ENCODE measurements around the genes HSPB7 and SZRD1.

DNA sequence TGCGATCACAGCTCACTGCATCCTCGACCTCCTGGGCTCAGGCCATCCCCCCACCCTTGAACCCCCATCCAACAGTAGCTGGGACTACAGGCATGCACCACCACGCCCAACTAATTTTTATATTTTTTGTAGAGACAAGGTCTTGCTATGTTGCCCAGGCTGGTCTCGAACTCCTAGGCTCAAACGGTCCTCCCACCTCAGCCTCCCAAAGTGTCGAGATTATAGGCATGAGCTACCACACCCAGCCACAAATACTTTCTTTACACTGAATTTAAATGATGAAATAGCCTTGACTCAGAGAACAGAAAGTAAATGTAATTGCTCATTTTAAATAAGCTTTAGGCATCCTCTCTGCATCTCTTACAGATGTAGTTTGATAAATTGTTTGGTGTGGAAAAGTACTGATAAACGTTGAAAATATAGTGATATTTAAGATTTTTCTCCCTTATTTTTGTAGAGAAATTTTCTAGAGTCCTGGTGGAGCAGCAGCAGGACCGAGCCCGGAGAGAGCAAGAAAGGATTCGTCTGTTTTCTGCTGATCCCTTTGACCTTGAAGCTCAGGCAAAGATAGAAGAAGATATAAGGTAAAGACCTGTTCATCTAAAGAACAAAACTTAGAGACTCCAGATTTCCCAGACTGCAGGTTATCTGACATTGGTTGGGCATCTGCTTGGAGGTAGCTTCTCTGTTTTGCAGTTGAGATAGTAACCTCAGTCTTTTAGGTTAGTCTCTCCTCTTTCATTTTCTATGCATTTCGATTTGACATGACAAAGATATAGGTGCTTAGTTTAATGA is 15.9 kb downstream of the DDI2 start:
- RAMPAGE, long total RNA: no peak
- RRBS: no CpG with 5 or more reads among the region's 11 CpGs

DNA sequence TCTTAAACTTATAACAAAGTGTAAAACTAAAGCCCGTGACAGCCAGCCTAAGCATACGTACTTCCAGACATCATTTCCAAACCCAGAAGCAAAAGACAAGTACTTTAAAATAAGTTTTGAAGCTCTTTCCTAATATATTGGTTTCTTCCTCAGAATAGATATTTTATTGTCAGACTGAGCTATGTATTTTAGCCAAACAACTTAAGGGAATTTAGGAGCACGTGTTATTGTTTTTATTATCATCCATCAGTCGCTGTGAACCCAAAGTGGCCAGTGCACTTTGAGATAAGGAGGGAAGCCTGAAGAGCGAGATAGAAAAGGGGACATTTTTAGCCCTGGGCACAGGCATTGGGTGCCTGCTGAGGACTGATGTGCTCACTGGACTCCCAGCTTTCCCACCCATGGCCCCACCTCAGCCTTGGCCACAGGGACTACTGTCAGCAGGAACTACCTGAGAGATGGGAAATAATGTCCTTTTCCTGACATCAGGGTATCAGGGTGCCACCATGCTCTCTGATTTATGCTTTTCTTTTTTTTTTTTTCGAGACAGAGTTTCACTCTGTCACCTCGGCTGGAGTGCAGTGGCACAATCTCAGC is 3.1 kb downstream of the FBLIM1 start:
- RAMPAGE, long total RNA: no peak
- RRBS: no CpG with 5 or more reads among the region's 7 CpGs

GRCh38 chr1:15764009-15764916 is 5.7 kb downstream of the FBLIM1 start:
- RAMPAGE, long total RNA: no peak
- RRBS: 100% methylated on average over 2 of the region's 13 CpGs

DNA sequence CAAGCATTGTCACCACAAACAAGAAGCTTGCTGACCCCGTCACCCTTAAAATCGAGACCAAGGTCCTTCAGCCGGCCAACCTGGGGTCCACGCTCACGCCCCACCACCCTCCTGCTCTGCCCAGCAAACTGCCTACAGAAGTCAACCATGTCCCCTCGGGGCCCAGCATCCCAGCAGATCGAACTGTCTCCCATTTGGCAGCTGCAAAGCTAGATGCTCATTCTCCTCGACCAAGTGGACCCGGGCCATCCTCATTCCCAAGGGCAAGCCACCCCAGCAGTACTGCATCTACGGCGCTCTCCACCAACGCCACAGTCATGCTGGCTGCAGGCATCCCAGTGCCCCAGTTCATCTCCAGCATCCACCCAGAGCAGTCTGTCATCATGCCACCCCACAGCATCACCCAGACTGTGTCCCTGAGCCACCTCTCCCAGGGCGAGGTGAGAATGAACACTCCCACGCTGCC is 40.8 kb downstream of the ZBTB17 start:
- RAMPAGE, long total RNA: no peak
- RRBS: no CpG with 5 or more reads among the region's 14 CpGs

GRCh38 chr1:16016925-16018160 is at the start of gene HSPB7:
Gene HSPB7 (minus strand): TSS chr1:16018043.
- RAMPAGE, long total RNA: no peak
- RRBS: 67% methylated on average over 11 of the region's 41 CpGs

DNA sequence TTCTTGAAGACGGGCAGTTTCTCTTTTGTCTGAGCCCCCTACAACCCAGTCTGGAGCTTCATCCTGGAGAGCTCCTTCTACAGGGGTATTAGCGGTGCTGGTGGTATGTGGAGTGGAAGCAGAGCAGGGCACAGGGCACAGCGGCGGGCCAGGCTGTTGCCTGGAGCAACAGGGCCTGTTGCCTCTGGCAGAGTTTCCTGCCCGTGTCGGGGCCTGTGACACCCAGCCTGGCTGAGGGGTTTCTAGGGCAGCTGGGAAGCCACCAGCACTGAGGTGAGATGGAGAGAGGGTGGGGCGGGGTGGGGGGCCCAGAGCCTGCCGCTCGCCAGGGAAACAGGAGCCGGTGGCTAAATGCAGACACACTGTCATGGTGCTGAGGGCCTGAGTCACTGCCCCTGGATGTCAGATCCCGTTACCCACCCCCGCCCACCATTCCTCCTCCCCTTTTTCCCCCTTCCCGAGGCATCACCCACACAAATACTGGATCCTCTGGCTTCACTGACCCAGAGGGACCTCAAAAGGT is 1.7 kb upstream of the HSPB7 start:
- RAMPAGE, long total RNA: no peak
- RRBS: no CpG with 5 or more reads among the region's 13 CpGs

DNA sequence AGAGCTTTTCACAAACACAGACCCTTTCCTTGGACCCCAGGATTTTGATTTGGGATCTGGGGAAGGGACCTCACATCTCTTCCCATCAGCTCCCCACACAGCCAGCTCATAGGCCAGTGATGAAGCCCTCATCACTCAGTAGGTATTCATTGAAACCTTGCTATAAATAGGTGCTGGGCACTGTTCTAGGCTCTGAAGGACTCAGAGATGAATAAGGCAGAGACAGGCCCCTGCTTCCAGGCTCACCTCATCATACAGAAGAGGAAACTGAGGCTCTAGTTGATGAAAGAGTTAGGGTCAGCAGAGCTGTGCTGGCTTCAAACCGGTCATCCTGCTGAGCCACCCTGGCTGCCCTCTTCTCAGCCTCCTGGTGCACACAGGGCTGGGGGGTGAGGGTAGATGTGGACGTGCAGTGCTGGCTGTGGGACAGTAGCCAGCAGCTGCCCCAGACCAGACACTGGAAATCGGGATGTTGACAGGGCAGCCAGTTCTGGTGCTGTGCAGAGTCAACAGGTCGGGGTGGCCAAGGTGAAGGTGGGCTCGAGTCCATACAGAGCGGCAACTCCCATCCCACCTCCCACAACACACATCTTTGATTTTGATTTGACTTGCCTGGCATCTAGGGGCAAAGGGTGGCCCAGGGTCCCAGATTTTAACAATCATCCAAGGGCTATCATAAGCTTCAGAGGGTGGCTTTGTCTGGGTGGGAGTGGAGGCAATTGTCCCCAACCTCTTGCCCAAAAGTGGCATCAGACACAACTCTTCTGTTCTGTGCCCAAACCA is 1.5 kb upstream of the CLCNKA start:
- RAMPAGE, long total RNA: no peak
- RRBS: no CpG with 5 or more reads among the region's 6 CpGs

GRCh38 chr1:16073016-16073363 is 461 bp downstream of the FAM131C start:
- RAMPAGE, long total RNA: no peak
- RRBS: 9% methylated on average over 1 of the region's 28 CpGs

DNA sequence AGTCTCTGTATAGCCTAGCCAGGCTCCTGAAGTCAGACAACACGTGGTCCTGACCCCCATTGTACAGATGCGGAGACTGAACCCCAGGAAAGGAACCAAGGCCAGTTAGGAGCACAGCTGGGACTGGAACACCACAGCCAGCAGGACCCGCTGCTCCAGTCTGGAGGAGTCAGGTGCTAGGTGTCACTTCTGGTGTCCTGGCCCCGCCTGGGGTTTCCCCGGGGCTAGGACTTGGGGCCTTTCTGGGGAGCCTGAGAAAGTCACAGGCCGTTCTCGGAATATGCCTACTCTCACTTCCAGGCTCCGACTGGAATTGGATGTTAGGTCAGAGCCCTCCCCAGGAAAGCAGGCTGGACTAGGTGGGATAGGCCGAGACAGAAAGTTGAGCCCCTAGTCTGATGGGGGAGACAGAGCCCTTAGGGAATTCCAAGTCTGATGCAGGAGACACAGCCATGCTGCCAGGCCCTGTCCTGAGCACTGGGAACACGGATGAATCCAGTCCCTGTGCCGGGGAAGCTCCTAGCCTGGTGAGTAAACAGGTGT is 6.0 kb upstream of the FAM131C start:
- RAMPAGE, long total RNA: no peak
- RRBS: no CpG with 5 or more reads among the region's 11 CpGs

DNA sequence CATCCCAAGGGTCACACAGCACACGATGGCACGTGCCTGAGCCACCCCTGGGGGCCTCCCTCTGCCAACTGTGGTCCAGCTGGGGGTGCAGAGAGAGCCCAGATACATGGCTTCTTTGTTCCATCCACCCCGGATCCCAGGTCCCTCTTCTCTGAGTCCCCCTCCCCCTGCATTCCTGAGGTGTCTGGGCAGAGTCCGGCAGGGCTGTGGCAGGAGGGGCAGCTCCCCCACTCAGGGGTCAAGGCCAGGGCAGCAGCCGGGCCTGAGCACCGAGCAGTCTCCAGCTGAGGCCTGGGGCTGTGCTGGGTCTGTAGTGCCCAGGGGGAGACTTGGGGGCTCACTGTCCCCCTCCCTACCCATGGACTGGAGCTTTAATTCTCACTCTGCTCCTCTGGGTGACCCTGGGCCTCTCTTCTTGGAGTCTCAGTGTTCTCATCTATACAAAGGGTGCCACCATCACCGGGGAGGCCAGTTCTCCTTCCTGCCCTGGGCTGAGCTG is 39.5 kb upstream of the FAM131C start:
- RAMPAGE, long total RNA: no peak
- RRBS: 19% methylated on average over 2 of the region's 7 CpGs

- RAMPAGE, long total RNA: no peak
- RRBS: no CpG with 5 or more reads among the region's 6 CpGs
These were observed 12.8 kb upstream of the EPHA2 start for GRCh38 chr1:16168648-16169029.

DNA sequence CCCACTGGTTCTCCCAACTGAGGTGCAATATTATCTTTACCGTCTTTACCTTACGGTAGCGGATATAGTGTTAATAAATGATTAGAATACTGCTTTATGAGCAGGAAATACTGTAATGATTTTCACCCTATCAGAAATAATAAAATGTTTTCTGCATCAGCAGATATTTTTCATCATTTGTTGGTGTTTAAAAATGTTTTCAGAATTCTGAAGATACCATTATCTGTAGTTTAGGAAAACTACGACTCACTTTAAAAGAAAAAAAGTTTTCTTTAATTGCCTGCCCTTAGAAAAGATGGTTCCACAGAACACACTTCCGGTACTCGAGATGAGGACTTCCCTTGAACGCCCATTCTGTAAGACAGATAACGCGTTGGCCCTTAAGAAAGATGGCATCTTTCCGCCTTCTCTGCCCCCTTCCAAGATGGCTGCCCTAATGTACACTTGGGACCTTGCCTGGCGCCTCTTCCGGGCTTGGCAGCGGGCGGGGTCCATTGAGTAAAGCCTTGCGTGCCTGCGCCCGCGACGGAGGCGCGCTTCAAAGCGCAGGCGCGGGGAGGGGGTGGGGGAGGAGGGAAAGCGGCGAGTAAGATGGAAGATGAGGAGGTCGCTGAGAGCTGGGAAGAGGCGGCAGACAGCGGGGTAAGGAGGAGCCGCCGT is at the start of gene SZRD1:
TSS of gene SZRD1 (plus strand) at position 576 of the 660 bp plus-strand sequence.
- RAMPAGE, long total RNA: start-site peak on the plus strand centred at position 564 of the sequence, 10 bp wide, 88 and 89 reads in 2 replicates
- RRBS: no CpG with 5 or more reads among the region's 31 CpGs

DNA sequence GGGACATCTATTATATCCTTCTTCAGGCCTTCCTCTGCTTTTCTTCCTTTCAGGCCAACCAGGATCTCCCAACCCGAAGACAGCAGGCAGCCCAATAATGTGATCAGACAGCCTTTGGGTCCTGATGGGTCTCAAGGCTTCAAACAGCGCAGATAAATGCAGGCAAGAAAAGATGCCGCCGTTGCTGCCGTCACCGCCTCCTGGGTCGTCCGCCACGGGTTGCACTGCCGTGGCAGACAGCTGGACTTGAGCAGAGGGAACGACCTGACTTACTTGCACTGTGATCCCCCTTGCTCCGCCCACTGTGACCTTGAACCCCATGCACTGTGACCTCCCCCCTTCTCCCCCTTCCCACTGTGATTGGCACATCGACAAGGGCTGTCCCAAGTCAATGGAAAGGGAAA is 27.9 kb downstream of the SZRD1 start:
- RAMPAGE, long total RNA: no peak
- RRBS: no CpG with 5 or more reads among the region's 13 CpGs

- RAMPAGE, long total RNA: no peak
- RRBS: 77% methylated on average over 3 of the region's 7 CpGs
These were observed 2.9 kb downstream of the NECAP2 start for GRCh38 chr1:16443387-16443787.

DNA sequence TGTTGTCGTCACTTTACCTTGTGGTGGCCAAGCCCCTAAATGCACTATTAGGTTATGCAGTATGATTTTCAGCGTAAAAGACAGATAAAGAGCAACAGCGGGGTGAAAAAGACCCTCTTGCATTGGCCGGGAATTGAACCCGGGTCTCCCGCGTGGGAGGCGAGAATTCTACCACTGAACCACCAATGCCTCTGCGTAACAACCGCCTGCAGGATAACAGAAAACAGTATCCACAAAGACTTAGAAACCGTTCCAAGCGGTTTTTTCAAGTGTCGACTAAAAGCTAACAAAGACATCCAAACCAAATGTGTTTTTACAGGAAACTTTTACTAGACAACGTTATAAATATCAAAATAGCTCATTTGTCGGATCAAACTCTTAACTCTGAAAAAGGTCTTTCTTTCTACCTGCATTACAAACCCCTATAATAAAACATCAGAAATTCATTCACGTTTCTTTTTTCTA is 105.3 kb downstream of the NECAP2 start:
- RAMPAGE, long total RNA: no peak
- RRBS: no CpG with 5 or more reads among the region's 16 CpGs

- RAMPAGE, long total RNA: no peak
- RRBS: no CpG with 5 or more reads among the region's 24 CpGs
These were observed 179.1 kb downstream of the NECAP2 start for GRCh38 chr1:16619500-16620245.

DNA sequence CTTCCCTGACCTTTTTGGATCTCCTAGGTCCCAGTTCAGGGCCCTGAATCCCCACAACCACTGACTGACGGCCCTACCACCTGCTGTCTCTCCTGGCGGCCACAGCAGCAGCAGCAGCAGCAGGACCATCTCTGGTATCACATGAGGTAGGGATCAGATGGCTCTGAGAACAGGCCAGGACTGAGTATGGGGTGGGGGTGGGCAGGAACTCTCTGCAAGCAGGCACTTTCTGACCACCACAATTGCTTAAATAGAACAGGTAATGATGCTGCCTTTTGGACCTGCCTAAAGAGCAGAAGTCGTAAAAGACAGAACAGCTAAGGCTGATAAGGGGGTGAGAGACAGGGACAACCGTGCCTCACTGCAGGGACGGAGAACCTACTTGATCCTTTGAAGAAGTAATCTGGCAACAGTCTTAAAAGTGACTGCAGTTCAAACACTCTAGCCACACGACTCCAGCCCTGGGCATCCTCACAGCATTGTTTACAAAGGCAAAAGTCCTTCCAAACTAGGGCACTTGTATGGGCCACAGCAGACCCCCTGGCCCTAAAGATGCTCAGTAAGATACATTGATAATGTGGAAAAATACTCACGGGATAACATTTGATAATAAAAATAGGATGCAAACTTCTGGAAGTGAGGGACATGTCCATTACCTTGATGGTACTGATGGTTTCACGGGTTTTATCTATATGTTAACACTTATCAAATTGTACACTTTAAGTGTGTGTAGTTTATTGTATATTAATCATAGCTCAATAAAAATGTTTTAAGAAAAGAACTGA is 198.9 kb downstream of the NECAP2 start:
- RAMPAGE, long total RNA: no peak
- RRBS: no CpG with 5 or more reads among the region's 8 CpGs

DNA sequence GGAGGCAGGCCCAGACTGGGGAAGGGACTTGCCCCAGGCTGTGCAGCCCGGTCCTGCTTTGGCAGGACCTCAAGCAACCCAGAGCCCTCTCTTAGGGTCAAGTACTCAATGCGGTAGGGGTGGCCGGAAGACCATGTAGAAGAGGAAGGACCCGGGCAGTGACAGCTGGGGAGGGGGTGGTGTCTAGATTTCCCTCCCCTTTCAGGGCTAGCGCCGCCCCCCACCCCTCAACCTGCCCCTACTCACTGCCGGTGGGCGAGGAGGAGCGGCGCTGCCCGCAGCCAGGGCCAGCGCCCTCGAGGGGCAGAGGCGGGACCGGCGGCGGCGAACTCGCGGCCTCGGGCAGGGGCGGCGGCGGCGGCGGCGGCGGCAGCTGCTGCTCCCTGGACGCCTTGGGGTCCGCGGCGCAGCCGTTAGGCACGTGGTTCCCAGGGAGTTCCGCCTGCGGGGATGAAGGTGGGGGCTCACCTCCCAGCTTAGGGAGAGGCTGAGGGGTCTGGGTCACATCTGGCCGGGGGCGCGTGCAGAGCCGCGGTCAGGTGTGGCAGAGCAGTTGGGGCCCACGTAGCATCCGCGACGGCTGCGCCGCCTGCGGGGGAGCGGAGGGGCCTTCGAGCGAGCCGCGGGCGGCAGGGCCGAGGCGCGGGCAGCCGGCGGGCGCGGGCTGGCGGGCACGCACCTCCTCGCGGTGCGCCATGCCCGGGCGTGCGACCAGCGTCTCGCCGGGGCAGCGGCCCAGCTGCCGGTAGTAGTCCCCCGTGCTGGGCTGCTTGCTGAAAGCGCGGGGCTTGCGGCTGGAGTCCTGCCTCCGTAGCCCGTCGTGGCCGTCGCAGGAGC is 222.3 kb upstream of the CROCC start:
- RAMPAGE, long total RNA: no peak
- RRBS: no CpG with 5 or more reads among the region's 83 CpGs

- RAMPAGE, long total RNA: no peak
- RRBS: no CpG with 5 or more reads among the region's 8 CpGs
These were observed 3.7 kb downstream of the CROCC start for GRCh38 chr1:16925440-16925898.

- RAMPAGE, long total RNA: no peak
- RRBS: no CpG with 5 or more reads among the region's 8 CpGs
These were observed 27.3 kb downstream of the CROCC start for GRCh38 chr1:16949033-16949511.